Astrocyte (in vitro differentiated cells and primary cell): ENCODE results near the genes EPM2AIP1 and MYD88.

- PRO-cap, result no peak
- RRBS, 2 experiments, result no CpG with 5 or more reads among the region's 7 CpGs
Measured at GRCh38 chr3:36969394-36970312, 23.3 kb downstream of the EPM2AIP1 start.

GRCh38 chr3:36988370-36989061 lies 4.4 kb downstream of the EPM2AIP1 start:
- PRO-cap, result no peak
- RRBS, 2 experiments, result no CpG with 5 or more reads among the region's 4 CpGs

DNA sequence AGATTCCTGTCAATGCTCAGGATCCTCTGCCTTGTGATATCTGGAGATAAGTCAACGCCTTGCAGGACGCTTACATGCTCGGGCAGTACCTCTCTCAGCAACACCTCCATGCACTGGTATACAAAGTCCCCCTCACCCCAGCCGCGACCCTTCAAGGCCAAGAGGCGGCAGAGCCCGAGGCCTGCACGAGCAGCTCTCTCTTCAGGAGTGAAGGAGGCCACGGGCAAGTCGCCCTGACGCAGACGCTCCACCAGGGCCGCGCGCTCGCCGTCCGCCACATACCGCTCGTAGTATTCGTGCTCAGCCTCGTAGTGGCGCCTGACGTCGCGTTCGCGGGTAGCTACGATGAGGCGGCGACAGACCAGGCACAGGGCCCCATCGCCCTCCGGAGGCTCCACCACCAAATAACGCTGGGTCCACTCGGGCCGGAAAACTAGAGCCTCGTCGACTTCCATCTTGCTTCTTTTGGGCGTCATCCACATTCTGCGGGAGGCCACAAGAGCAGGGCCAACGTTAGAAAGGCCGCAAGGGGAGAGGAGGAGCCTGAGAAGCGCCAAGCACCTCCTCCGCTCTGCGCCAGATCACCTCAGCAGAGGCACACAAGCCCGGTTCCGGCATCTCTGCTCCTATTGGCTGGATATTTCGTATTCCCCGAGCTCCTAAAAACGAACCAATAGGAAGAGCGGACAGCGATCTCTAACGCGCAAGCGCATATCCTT lies at the start of gene EPM2AIP1:
TSS of gene EPM2AIP1 (minus strand) at position 536 of the 719 bp plus-strand sequence.
- PRO-cap, result bidirectional peak, plus-strand start outside the sequence, minus-strand start at position 485 of the sequence
- RRBS, 2 experiments, result 6 to 7% methylated on average over 2 of the region's 55 CpGs

GRCh38 chr3:37063471-37063991 lies 70.2 kb downstream of the MLH1 start:
- PRO-cap, result no peak
- RRBS, 2 experiments, result no CpG with 5 or more reads among the region's 2 CpGs

- PRO-cap, result no peak
- RRBS, 2 experiments, result no CpG with 5 or more reads among the region's 6 CpGs
Measured at GRCh38 chr3:37162573-37163927, 11.3 kb downstream of the LRRFIP2 start.

GRCh38 chr3:37170830-37171940 lies 3.2 kb downstream of the LRRFIP2 start:
- PRO-cap, result no peak
- RRBS, 2 experiments, result no CpG with 5 or more reads among the region's 12 CpGs

DNA sequence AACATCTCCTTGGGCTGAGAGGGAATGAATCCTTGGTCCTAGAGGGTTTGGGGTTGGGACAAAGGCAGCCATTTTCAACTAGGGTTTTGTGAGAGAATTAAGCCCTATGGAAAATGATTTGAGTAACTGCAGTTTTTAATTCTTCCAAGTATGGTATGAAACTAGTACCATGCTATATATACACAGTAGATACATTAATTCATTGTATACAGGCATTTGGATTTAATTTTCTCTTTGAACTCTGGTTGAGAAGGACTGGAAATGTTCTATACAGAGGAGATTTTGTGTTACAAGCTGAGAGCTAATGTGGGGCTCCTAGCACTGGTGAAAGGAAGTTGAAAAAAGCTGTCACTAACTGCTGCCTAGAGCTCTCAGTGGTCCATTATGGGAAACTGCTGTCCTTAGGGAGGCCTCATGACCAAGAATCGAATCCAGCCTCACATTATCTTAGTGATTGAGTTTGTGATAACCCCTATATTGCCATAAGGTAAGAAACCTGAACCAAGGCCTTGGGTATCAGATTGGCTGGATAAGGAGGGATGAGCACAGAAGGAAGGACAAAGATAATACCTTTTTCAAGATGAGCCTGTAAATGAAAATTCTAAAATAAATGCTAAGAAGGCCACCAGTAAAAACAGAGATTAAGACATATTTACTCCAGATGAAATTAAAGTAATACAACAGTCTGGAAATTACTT lies 18.5 kb downstream of the GOLGA4 start:
- PRO-cap, result no peak
- RRBS, 2 experiments, result no CpG with 5 or more reads among the region's 1 CpG

- PRO-cap, result no peak
- RRBS, 2 experiments, result no CpG with 5 or more reads among the region's 5 CpGs
Measured at GRCh38 chr3:37325337-37326249, 82.5 kb downstream of the GOLGA4 start.

GRCh38 chr3:37335613-37335960 lies 92.5 kb downstream of the GOLGA4 start:
- PRO-cap, result no peak
- RRBS, 2 experiments, result no CpG with 5 or more reads among the region's 1 CpG

- PRO-cap, result no peak
- RRBS, 2 experiments, result no CpG with 5 or more reads among the region's 8 CpGs
Measured at GRCh38 chr3:37466674-37467227, 14.8 kb downstream of the ITGA9 start.

- PRO-cap, result no peak
- RRBS, 2 experiments, result 76 to 84% methylated on average over 2 of the region's 11 CpGs
Measured at GRCh38 chr3:37526436-37527118, 74.6 kb downstream of the ITGA9 start.

GRCh38 chr3:37667396-37667803 lies 194.3 kb upstream of the CTDSPL start:
- PRO-cap, result no peak
- RRBS, 2 experiments, result no CpG with 5 or more reads among the region's 5 CpGs

DNA sequence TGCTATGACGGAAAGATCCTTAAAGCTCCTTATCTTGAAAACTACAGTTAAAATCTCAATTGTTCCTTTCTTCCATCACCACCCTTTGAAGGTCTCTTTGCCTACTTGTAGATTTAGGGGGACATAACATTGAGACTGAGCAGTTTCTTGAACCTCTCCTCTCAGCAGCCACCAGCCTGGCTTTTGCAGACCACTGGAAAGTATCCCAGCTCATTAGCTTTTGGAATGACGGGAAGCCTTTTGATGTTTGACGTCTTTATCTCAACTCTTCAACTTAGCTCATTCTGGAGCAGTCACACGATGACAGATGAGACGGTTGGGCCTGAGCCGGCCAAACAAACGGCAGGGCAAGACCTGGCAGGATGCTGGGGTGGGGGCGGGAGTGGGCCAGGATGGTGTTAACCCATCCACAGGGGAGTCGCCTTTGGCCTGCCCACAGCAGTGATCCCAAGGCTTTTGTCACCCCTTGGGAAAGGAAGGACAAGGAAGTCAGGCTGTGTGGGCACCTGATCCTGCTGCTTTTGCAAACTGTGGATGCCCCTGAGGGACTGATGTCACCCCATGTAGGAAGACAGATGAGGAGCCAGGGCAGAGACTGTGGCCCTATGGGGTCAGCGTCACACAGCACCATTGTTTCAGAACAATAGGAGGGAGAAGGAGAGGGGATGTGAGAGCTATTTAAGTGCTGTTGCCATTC lies 122.1 kb upstream of the CTDSPL start:
- PRO-cap, result no peak
- RRBS, 2 experiments, result no CpG with 5 or more reads among the region's 10 CpGs

DNA sequence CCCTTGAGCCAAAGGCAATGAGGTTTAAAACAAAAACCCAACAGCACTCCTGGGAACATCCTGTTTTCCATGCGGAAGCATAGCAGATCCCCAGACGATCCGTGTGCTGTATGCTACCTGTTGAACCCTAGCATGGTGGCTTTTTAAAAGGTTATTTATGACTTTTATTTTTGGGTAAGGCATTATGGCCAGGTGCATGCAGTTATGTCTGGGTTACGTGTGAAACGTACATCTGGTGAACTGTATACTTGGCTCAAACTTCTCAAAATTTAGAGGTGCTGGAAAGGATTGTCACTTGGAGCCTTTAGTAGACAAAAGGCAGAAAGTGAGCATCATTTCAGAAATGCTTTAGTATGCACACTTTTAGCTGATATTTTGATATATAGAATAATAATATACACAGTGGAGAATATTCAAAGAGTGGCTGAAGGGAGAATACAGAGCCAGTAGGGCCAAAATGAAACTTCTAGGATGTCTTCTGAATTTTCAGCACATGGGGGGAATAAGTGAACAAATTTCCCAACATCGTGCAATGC lies 39.0 kb upstream of the CTDSPL start:
- PRO-cap, result no peak
- RRBS, 2 experiments, result no CpG with 5 or more reads among the region's 6 CpGs

GRCh38 chr3:37856182-37856776 lies 5.4 kb upstream of the CTDSPL start:
- PRO-cap, result no peak
- RRBS, 2 experiments, result no CpG with 5 or more reads among the region's 4 CpGs

GRCh38 chr3:38009603-38010320 lies 19.2 kb downstream of the VILL start:
- PRO-cap, result no peak
- RRBS, 2 experiments, result 98 to 100% methylated on average over 1 of the region's 20 CpGs

DNA sequence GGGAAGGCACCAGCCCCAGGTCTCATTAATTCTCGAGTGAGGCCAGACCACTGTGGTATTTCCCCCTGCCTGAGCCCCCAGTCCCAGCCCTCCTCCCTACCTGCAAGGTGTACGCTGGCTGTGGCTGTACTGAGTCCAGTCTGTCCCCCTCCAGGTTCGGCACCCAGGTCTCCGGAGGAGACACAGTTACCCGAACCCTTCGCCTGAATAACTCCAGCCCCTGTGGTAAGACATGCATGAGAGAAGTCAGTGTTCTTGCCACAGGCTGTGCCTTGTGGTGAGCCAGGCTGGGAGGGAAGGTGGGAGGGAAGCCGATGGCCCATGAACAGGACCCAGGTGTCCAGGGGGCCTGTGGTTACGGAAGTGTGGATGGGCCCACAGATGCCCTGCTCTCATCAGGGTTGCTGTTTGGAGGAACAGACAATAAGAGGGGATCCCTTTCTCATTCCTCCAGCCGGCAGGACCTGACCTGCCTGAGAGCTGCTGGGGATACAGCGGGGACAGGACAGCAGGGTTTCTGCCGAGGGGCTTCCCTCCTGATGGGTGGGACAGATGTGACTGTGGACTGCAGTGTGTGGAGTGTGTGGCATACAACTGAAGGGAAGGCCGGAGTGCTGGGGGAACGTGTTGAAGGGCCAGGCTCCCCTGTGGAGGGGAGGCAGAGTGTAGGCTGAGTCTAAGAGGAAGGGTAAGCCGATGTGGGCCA lies 21.9 kb downstream of the ACAA1 start:
- PRO-cap, result no peak
- RRBS, 2 experiments, result no CpG with 5 or more reads among the region's 14 CpGs

DNA sequence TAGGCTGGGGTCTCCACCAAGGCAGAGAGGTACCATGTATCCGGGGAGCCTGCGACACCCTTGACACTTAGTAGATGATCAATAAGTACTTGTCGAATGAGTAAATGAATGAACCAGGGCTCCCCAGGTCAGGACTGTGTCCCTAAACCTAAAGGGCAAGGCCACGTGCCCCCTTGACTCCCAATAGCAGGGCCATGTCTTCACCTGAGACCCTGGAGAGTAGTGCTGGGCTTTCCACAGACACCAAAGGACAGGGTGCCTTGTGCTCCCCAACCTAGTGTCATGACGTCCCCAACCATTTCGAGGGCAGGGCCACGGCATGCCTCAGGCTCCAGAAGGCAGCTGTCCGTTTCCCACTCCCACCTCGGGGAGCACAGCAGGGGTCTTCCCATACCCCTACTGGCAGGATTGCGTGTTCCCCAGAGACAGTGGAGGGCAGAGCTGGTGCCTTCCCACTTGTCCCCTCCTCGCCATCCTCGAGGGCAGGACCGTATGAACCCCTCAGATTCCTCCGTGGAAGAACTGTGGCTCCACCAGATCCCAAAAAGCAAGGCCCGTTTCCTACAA lies 566 bp upstream of the MYD88 start:
- PRO-cap, result no peak
- RRBS, 2 experiments, result no CpG with 5 or more reads among the region's 15 CpGs

- PRO-cap, result bidirectional peak, plus-strand start at chr3:38138661, minus-strand start at chr3:38138576; bidirectional peak, plus-strand start at chr3:38138998, minus-strand start at chr3:38138955
- RRBS, 2 experiments, result 0 to 29% methylated on average over 1 to 8 of the region's 62 CpGs
Measured at GRCh38 chr3:38138532-38139609, at the start of gene MYD88. Gene MYD88, plus strand, starts transcription at chr3:38138661.

DNA sequence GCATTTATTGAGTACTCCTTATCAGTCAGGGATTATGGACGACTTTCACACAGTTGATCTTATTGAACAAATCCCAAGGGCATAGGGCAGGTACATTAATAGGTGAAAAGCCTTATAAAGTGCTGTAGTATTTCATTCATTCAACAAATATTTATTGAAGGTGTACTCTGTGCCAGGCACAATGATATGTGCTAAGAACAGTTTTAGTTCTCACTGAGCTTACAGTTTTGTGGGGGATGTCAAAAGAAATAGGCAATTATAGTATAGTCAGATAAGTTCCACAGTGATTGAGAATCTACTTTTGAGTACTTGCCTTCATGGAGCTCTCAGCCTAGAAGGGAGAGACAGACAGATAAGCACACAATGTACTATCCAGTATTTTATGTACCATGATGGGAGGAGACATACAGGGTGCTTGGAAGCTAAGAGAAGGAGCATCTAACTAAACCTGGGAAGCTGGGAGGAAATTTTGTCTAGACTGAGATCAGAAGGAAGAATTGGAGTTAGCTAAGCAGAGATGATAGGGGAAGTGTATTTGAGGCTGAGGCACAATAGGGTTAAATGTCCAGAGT lies 24.3 kb downstream of the OXSR1 start:
- PRO-cap, result no peak
- RRBS, 2 experiments, result no CpG with 5 or more reads among the region's 1 CpG